Thoracic aorta endothelial cell (primary cell): ENCODE measurements around a stretch of chrX.

- CAGE, long polyA plus RNA = no peak
Measured at GRCh38 chrX:12949324-12950587, 25.2 kb upstream of the TMSB4X start.

- CAGE, long polyA plus RNA = no peak
Measured at GRCh38 chrX:12976852-12977189, 1.9 kb downstream of the TMSB4X start.

- CAGE, long polyA plus RNA = no peak
Measured at GRCh38 chrX:13028645-13029423, 15.6 kb downstream of the FAM9C start.

GRCh38 chrX:13082315-13082944 is 38.0 kb upstream of the FAM9C start:
- CAGE, long polyA plus RNA = no peak

DNA sequence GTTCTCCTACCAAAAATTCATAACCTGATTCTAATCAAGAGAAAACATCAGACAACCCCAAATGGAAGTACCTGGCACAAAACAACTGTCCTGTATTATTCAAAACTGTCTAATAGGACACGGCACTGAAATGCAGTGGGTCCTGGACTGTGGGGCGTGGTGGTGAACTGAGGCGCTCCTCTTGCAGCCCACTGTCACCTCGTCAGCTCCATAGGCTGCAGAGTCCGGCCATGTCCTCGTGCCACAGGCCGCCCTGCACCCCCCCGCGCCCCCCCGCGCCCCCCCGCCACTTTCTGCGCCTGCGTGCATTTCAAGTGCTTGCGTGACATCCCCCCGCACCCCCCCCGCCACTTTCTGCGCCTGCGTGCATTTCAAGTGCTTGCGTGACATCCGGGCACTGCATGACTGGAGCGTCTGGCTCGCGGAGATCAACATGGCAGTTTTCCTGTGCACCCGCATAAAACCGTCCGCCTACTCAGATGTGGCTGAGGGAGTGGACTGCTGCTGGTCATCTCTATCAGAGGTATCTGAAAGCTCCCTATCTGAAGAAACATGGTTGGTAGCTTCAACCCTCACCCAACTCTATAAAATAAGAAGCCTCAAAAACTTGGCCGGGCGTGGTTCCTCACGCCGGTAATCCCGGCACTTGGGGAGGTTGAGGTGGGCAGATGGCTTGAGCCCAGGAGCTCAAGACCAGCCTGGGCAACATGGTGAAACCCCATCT is 28.8 kb downstream of the ATXN3L start:
- CAGE, long polyA plus RNA = no peak

DNA sequence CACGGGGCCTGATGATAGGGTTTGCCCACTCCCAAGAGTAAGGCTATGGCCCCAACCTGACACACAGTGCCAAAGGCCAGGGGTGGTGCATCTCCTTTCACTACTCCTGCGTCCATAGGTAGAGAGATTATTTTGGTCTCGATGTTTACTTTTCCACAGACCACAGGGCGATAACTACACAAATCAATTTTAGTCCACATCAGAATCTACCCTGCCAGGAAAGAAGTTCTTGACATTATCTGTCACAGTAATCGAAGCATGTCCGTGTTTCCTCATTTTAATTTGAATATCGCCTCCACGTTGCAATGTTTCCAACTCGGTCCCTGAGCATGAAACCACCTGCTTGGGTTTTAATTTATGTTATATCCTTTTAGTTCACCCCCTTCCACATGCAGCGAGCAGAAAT is 100.0 kb upstream of the ATXN3L start:
- CAGE, long polyA plus RNA = no peak

- CAGE, long polyA plus RNA = no peak
Measured at GRCh38 chrX:13689645-13690288, 839 bp downstream of the RAB9A start.

DNA sequence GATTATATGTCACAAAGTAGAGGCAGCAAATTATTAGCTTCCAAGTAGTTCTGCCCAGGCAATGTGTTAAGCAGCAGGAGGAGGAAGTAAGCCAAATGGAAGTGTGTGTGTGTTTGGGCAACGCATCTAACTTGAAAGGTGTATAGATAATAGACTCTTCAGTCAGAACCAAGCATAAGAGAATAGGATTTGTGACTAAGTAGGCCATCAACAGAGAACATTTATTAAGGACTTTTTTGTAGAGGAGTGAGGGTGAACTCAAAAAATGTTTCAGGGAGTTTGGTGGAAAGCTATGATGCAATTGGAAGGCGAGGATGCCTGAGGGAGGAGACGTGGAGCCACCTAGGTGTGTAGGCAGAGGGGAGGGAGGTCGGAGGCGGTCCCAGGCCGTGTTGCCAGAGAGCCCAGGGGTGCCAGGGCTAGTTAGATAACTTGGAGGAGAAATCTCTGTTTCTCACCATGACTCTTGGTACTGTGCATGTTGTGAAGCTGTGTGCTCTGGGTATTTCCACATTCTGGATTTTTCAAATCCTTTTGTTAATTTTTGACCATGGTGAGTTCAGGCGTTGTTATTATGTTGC is 4.3 kb downstream of the RAB9A start:
- CAGE, long polyA plus RNA = no peak

DNA sequence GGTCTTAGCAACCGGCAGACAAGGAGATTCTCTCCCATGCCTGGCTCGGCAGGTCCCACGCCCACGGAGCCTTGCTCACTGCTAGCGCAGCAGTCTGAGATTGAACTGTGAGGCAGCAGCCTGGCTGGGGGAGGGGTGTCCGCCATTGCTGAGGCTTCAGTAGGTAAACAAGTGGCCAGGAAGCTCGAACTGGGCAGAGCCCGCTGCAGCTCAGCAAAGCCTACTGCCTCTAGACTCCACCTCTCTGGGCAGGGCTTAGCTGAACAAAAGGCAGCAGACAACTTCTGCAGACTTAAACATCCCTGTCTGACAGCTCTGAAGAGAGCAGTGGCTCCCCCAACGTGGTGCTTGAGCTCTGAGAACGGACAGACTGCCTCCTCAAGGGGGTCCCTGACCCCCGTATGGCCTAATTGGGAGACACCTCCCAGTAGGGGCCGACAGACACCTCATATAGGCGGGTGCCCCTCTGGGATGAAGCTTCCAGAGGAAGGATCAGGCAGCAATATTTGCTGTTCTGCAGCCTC is 9.4 kb downstream of the TRAPPC2 start:
- CAGE, long polyA plus RNA = no peak

- CAGE, long polyA plus RNA = no peak
Measured at GRCh38 chrX:13746123-13746775, 11.7 kb downstream of the OFD1 start.

GRCh38 chrX:13752812-13753563 is 18.4 kb downstream of the OFD1 start:
- CAGE, long polyA plus RNA = no peak

GRCh38 chrX:13760103-13760958 is 25.8 kb downstream of the OFD1 start:
- CAGE, long polyA plus RNA = no peak

DNA sequence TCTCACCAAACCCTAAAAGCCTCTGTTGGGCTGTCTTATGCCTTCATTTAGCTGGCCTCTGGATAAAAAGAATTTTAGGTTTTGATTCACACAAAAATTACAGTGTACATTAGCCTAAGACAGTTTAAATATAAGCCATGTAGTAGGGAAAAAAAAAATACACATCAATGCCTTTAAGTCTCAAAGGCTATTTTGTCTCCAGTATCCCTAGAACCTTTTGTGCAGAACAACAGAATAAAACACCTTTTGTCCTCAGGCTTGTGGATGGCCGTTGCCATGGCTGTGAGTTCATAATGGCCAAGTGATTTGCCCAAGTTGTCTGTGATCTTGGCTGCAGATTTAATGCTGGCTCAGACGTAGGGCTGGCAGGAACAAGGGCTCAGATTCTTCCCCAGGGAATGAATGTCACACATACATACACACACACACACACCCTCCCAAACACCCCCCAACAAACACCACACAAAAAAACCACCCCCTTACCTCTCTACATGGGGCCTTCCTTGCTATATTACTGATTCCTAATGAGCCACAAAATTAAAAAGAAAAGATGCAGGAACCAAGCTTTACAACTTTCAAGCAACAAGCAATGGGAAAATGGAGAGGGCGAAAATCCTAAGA is 25.3 kb downstream of the GPM6B start:
- CAGE, long polyA plus RNA = no peak

DNA sequence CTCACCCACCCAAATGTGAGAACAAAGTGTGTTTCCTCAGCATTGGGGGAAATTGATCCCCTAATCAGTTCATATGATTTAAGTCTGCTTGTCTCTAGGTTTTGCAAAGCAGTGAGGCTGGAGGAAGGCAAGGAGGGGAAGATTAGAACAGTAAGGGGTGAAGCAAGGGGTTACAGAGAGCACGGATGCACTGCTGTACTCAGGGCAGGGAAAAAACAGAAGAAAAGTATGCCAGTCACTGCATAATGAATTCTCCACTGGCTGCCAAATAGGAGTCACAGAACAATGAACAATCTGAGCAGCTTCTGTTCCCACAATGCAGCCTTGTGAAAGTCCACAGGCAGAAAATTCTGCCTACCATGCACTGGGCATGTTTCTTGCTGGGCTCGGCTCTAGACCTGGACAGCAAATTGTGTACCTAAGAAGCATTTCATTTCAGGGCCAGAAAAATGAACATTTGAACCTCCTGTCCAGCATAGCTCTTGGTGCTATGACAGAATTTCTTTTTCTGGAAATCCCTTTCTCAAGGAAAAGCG is 74.8 kb upstream of the GPM6B start:
- CAGE, long polyA plus RNA = no peak

DNA sequence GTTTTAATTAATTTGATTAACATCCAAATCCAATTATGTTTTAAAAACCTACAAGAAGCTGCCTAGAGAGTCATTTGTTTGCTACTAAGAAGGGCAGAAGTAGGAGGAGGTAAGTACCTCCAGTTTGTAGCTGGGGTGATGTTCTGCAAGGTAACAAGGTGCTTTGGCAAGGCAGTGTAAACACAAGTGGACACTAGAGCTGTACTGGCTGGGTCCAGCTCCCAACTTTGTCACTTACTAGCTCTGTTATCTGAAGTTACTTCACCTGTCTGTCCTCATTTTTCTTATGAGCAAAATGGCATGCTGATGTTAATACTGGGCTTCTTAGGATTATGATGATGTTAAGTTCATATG is 110.5 kb upstream of the GEMIN8 start:
- CAGE, long polyA plus RNA = no peak

- CAGE, long polyA plus RNA = no peak
Measured at GRCh38 chrX:14886018-14886610, 12.9 kb downstream of the MOSPD2 start.

DNA sequence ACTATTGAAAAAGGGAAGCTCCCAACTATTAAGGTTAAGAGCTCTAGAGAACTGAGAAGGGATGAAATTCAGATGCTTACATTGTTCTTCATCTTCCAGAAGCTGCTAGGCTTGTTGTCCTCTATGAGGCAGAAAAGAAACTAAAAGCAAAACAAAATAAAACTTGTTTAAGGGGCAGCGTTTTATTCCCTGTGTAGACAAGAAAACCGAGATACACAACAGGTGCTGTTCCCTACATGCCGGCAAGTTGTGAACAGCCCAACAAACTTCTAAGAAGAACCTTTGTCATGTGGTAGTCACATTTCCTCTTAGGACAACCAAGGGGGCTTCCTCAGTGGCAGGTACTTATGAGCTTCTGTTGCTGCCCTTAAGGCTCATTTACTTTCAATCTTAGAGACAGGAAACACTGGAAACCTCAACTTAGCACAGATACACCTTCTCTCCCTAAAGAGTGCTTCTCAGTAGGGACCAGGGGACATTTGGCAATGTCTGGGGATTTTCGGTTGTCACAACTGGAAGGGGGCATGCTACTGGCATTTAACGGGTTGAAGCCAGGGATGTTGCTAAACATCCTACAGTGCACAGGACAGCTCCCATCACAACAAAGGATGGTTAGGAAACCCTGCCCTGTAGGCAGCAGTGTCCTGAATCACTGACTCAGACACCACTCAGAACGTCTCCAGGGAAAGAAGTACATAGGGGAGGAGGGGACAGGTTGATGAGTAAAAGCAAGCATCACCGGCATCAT is 111.1 kb downstream of the ASB9 start:
- CAGE, long polyA plus RNA = no peak

GRCh38 chrX:15277483-15278118 is 7.7 kb upstream of the ASB9 start:
- CAGE, long polyA plus RNA = no peak

DNA sequence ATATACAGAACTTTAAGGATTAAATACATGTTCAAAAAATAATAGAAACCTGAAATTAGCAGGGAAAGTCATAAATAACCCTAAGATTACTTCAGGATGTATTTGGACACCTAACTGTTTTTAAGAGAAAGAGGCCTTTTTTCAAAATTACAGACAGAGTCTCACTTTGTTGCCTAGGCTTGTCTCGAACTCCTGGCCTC is 30.2 kb upstream of the VEGFD start:
- CAGE, long polyA plus RNA = no peak

DNA sequence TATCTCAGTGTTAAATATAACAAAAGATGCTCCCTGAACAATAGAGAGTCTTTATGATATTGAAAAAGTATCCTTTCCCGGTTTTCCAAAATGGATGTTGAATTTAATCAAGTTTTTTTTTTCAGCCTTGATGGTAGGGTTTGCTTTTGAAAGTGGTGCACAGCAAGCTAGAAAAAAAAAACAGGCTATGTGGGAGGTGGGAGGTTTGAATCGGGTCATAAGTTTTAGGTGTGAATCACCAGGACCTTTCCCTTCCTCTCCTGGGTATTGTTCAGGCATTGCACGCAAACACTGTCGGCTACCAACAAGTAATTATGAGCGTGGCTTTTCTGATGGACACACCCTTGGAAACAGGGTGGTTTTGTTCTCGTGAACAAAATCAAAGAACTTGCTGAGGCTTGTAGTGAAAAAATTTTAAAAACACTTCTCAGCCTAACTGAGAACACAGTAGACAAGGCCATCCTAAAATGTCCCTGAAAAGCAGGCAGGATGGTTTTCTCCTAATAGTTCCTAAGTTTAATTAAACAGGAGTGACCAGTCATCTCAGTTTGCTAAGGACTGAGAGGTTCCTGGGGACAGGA is 18.1 kb downstream of the PIR start:
- CAGE, long polyA plus RNA = no peak